ENCODE measurements around the genes BLOC1S5, TFAP2A and ADTRP.

GRCh38 chr6:7881220-7882211 is 29.1 kb downstream of the TXNDC5 start:
- PRO-cap: no peak

GRCh38 chr6:8063660-8064856 is at the start of gene BLOC1S5:
Gene BLOC1S5, minus strand, starts transcription at chr6:8064389.
- PRO-cap: bidirectional peak, plus-strand start at chr6:8063951, minus-strand start at chr6:8063953; bidirectional peak, plus-strand start at chr6:8064632, minus-strand start at chr6:8064386

- PRO-cap: no peak
Measured at GRCh38 chr6:8080318-8080852, 16.2 kb upstream of the BLOC1S5 start.

DNA sequence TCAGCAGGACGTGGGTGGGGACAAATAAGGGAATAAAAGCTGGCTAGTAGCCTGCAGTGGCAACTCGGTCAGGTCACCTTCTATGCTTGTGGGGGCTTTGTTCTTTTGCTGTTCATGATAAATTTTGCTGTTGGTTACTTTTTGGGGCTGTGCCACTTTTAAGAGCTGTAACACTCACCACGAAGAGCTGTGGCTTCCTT is 209.3 kb upstream of the SLC35B3 start:
- PRO-cap: no peak

DNA sequence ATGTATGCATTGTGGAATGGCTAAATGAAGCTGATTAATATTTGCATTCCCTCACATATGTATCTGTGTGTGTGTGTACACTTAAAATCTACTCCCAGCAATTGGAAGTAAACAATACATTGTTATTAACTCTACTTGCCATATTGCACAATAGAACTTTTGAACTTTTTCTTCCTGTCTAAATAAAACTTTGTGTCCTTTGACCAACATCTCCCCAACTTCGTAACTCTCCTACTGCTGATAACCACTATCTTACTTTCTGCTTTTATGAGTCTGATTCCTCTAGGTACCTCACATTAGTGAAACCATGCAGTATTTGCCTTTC is 220.7 kb upstream of the SLC35B3 start:
- PRO-cap: no peak

DNA sequence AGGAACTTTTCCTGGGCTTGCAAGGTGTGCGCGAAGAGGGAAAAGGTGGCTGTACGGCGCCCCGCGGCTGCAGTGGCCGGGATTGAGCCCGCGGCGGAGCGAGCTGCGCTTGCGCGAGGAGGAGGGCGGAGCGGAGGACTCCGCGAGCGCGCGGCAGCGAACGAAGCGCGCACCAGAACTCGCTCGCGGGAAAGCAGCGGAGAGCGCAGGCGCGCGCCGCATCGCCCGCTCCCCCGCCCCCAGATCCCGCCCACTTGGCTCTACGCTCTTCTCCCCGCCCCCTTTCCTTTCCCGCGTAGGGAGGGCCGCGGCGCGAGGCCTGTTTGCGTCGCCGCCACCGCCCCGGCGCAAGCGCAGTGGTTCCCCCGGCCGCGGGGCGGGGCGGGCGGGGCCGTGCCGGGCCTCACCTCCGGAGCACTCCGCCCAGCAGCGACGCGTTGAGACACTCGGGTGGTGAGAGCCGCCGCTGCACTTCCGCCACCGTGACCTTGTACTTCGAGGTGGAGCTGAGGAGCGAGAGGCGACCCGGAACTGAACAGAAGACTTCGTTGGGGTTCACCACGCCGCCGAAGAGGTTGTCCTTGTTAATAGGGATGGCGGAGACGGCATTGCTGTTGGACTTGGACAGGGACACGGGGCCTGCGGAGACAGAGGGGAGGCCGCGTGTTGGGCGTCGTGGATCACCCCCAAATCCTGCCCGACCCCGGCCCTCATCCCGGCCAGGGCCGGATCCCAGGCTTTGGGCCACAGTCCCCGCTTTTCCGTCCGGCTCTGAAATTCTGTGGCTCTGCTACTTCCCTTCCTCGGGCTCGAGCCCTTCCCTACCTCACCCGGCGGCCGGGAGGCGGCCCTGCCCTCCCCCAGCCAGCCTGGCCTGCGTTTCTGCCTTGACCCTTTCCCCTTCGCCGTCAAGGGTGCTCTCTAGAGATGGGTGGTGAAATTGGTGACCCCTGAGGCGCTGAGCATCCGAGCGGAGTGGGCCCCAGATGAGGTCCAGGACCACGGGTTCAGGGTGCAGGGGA is 10.5 kb downstream of the TFAP2A start:
- PRO-cap: bidirectional peak, plus-strand start at position 134 of the sequence, minus-strand start at position 84 of the sequence; bidirectional peak, plus-strand start at position 493 of the sequence, minus-strand start at position 195 of the sequence

DNA sequence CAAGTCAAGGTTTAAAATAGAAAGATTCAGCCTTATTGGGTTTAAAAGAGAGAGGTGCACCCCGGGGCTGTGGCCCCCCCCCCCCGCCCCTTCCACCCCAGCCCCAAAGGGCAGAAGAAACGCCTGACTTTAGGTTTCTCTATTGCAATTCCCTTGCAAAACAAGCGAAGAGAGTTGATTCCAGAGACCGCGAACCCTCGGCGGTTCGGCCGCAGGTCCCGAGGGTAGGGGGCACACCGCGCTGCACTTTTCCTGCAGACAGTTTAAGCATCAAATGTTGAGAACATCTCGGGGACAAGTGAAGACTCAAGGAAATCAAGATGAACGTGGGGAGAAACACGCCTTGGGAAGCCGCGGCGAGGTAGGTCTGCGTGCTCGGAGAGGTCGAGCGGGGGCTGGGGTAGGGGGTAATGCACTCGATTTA is 3.9 kb downstream of the TFAP2A start:
- PRO-cap: no peak

DNA sequence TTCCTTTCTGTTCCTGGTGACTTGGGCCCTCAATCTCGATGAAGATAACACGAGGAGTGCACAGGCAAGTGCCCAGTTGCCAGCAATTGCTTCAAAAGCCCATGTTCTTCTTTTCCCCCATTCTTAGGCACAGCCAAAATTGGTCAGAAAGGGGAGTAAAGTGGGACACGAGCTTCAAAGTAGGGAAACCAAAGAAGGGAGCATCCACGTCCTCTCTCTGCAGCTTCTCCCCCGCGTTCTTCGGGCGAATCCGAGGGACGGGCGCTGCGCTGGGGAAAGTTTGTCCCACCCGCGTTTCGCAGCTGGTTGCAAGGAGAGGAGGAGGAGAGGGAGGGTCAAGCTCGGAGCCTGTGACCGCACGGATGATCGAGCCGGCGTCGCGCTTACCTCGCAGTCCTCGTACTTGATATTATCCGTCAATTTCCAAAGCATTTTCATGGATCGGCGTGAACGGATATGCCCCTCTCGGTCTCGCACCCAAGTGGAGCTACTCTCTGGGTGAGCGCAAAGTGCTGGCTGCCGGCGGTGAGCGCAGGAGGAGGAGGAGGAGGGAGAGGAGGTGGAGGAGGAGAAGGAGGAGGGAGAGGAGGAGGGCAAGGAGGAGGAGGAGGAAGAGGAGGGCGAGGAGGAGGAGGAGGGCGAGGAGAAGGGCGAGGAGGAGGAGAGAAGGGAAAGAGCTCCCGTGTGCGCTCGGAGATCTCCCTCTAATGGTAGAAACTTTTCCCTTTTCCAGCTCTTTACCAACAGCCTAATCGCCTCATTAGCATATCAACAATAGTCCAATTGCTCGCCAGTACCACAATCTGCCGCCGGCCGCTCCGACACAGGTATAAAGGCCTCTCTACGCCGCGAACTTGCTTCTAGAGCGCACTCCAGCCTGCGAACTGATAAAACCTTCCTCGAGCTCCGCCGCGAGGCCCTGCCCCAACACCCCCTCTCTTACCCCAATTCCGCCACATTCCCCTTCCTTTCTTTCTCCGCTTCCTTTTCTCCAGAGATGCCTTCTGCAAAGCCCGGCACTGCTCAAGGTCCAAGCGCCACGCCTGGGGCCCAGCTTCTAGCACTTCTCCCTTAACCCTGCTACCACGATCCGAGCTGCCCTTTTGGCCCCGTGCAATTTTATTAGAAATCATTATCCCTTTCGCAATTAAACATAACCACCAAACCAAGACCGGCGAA is at the start of gene TFAP2A:
TSS of gene TFAP2A (minus strand) at position 521 of the 1,179 bp plus-strand sequence.
- PRO-cap: unidirectional peak, minus-strand start at position 712 of the sequence

- PRO-cap: no peak
Measured at GRCh38 chr6:10417557-10418043, 2.7 kb upstream of the TFAP2A start.

- PRO-cap: no peak
Measured at GRCh38 chr6:10481827-10482079, 39.4 kb upstream of the GCNT2 start.

GRCh38 chr6:10582960-10583159 is 61.7 kb downstream of the GCNT2 start:
- PRO-cap: unidirectional peak, plus-strand start at chr6:10583022

DNA sequence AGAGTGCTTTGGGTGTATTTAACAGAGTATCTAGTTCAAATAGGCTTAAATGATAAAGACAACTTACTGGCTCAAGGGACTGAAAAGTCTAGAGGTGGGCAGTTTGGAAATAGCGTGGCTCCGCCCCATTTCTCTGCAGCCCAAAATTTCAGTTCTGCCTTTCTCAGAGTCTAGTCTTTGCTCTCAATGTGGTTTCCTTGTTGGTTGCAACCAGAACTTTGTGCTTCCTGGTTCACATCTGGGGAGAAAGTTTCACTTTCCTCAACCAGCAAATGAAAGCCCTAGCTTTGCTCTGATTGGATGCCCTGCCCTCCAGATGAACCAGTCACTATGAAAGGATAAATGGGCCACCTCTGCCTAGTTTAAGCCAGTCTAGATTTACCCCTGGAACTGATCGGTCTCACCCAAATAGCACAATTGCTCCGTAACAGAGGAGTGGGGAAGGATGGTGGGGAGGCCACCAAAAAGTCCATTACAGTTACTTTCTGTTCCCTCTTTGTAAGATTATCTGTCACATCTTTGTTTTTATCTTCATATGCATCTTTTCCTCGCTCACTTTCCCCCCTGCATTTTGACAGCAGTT is 15.0 kb downstream of the SYCP2L start:
- PRO-cap: no peak

DNA sequence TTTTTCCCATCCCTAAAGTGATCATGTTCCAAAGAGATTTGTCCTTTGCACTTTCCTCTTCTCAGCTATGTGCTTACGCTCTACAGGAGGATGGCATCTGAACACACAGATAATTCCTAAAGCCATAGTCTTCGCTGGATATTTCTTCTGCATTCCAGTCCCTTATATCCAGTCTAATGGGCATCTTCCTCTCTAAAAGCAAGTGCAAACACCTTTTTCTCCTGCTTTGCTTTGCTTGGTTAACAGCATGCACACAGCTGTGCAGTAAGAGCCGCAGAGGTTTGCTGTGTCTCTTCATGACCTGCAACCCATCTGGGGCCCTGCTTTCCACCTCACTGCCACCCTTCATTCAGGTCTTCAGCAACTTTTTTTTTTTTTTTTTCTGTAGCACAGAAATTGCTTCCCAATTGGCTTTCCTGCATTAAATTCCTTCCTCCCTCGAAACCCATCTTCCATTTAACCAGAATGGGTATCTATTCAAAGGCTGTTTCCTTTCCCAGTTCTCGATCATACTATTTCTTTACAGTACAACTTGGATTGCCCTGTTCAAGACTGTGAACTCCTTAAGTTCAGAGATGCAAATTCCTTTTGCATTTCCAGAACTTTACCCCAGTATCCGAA is 14.4 kb downstream of the NEDD9 start:
- PRO-cap: no peak

- PRO-cap: no peak
Measured at GRCh38 chr6:11270279-11270907, 37.9 kb upstream of the NEDD9 start.

DNA sequence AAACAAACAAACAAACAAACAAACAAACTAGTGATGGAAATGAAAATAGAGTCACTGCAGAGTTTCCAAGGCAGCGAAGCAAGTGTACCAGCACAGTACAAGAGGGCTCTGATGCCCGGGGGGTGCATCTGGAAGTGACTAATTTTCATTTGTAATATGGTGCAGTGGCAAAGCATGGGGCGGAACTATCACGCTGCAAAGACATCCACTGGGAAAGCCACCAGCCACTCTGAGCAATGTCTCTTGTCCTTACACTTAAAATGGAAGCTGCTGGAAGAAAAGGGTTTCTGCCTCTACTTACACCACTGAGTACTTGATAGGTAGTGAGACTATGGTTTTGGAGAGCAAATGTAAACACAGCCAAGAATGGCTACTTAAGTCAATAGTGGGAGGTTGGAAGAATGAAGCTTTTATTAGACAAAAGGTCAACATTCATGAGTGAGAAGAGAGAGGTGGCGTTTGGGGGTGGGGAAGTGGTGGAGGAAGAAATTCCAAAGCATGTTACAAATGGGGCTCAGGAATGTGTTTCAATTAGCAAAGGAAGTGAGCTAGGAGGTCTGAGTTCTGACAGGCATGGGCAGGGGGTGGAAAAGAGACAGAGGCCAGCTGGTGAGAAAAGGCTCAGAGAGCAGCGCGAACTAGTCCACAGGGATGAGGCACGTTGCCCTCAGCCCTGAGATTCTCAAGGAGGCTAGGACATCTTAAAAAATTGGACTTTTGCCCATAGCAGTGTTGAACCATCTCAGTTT is 44.6 kb upstream of the NEDD9 start:
- PRO-cap: no peak

DNA sequence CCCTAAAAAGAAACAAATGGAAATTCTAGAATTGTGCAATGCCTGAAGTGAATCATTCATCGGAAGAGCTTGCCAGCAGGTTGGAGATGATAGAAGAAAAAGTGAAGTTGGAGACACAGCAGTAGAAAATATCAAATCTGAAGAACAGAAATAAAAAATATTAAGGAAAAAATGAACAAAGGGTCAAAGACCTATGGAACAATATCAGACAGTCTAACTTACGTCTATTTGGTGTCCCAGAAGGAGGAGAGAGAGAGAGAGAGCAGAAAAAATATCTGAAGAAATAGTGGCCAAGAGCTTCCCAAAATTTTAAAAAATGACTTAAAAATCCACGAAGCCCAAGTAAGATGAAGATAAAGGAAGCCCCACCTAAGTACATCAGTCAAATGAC is 109.5 kb upstream of the NEDD9 start:
- PRO-cap: no peak

GRCh38 chr6:11761634-11762579 is 16.7 kb downstream of the ADTRP start:
- PRO-cap: no peak

- PRO-cap: no peak
Measured at GRCh38 chr6:11774243-11774599, 4.4 kb downstream of the ADTRP start.

DNA sequence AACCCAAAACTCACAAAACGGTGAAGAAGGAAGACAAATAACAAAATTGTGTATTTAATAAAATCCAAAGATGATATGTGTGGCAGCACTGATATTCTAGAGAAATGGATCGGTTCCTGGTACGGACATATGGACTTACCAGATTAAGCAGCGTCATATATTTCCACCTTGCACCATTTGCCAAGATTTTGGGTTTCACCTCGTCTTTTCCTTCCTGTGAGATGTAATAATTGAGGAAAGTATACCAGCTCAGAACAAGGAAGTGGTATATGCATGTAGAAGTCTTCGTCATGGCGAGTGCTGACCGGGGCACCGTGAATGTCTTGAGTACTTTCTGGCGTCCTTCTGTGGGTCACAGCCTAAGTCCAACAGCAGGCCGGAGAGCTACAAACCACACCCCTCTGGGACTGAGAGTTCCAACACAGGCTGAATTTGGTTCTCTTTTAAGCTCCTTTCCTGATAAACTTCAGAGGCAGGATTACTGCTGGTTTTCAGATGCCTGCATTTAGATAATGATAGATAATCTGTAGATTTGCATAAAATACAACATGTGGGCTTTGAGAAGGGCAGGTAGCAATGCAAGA is at the start of gene ADTRP:
TSS of gene ADTRP (minus strand) at position 336 of the 584 bp plus-strand sequence.
- PRO-cap: no peak

- PRO-cap: no peak
Measured at GRCh38 chr6:11831778-11832175, 53.2 kb upstream of the ADTRP start.